Smooth muscle cell (in vitro differentiated cells): Measurements from ENCODE around the gene ACTG1.

DNA sequence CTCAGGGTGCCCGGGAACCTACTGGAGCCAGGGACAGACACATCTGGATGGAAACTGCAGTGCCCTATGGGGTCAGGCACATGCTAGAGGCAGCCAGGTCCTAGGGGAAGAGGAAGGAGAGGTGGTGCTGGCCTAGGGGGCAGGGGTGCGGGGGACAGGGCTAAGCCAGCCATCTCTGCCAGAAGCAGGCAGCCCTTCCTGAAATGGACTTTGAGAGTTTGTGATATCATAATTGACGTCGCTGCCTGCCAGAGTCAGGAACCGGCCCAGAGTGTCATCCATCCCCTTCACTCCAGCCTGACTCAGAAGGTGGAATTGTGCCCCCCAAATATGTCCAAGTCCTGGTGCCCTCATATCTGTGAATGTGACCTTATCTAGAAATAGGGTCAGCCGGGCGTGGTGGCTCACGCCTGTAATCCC lies 24.9 kb upstream of the BAHCC1 start:
- RAMPAGE, long total RNA = no peak

- RAMPAGE, long total RNA = no peak
Observed at GRCh38 chr17:81386280-81386849, 8.9 kb upstream of the BAHCC1 start.

- RAMPAGE, long total RNA = no peak
Observed at GRCh38 chr17:81398070-81398431, 2.8 kb downstream of the BAHCC1 start.

GRCh38 chr17:81406351-81406946 lies 11.2 kb downstream of the BAHCC1 start:
- RAMPAGE, long total RNA = no peak

GRCh38 chr17:81455955-81456725 lies 56.5 kb downstream of the ACTG1 start:
- RAMPAGE, long total RNA = no peak

DNA sequence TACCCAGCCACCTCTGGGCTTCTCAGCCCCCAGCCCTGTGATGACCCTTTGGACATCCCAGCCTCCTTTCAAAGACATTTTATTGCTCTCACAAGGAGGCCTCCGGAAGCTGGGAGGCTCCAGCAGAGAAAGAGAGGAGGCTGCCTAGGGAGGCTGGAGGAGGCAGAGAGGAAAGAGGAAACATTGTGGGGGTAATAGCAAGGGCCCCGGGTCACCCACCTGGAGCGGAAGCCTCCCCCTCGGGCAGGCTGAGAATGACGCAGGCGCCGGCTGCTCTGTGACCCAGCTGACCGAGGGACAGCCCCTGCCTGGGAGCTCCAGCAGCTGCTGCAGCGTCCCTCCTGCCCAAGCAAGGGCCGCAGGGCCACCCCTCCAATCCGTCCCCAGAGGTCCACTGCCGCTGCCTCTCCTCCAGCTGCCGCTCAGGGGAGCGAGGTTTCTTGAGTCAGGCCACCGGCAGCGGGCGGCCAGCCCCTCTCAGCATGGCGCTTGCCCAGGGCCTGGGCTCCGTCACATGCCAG lies 29.4 kb downstream of the ACTG1 start:
- RAMPAGE, long total RNA = no peak

GRCh38 chr17:81512403-81512973 lies at the start of gene ACTG1:
TSS of gene ACTG1 (minus strand) at chr17:81512799.
- RAMPAGE, long total RNA = start-site peak on the minus strand at chr17:81512324-81512802, 252,684 and 168,415 reads in 2 replicates

DNA sequence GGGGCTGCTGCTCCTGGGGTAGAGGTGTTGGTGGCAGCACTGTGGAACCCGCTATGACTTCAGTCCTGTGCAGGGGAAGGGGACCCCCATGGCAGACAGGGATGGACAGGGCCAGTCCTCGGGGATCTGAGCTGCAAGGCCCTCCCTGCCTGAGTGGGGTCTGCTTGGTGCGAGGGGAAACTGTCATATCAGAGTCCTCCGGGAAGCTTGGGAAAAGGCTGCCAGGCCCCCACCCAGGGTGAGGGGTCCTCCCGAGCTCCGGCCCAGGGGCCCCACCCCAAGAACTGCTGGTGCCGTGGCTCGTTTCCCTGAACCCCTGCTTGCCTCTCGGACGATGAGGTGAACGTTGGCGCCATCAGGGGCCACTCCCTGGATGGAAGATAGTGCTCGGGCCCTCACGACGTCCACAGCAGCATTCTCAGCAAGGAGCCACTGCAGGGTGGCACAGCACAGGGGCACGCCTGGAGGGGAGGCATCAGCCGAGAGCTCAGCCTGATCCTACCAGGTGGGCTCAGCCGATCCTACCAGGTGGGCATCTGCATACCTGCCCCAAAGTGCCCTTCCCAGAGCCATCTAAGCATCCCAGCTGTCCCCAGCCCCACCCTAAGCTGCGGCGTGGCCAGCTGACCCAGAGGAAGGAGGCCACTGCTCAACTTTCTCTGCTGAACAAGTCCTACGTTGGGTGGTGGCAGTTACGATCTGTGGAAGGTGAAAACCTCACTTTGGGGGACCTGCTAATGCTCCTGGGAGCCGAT lies 6.6 kb downstream of the FAAP100 start:
- RAMPAGE, long total RNA = no peak

DNA sequence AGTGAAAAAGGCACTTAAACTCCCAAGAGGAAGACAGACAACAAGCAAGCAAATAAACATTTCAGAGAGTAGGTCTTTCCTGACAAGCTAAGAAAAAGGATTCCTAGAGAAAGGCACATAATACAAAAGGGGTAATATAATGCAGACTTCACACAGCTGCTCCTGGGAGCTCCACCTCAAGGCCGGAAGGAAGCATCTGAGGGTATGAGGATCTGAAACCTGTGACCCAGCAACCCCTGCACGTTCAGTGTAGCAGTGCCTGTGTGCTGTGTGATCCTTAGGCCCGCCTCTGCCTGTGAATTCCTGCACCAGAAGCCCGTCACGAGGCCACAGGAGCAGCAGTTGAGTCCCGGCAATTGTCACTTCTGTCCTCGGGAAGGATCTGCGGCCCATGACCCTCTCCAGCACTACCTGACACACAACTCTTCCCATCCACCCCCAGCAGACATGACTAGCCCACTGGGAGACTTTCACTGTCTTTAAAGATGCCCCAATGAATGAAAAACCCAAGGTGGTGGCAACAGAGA lies 38.5 kb downstream of the NPLOC4 start:
- RAMPAGE, long total RNA = no peak

DNA sequence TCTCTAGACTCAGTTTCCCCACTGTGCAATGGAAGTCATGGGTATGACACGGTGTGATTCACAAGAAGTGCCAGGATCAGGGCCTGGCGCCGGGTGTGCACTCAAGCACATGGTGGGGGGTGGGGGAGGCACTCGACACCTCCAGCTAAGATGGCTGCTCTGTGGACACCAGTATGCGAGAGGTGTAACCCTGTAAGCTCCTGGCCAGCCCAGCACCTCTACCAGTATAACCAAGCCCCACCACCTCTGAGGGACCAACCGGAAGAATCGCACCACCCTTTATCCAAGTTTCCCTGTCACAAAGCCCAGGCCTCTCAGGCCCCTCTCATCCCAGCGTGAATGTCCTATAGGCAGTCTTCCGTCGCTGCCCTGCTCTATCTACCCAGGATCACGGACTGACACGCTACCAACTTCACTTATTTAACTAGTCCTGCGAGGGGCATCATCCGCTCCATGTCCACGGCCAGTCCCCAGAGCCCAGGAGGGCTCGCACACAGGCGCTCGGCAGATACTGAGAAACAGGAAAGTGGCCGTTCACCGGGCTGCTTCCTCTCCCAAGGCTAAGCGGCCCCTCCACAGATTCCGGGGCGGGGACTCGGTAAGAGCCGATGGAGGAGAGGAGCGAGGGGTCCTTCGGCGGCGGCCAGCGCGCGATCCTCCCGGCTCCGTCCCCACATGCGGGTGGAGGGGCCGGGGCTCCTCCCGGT lies 513 bp downstream of the OXLD1 start:
- RAMPAGE, long total RNA = no peak

GRCh38 chr17:81670262-81670475 lies 3.6 kb downstream of the CCDC137 start:
- RAMPAGE, long total RNA = no peak

- RAMPAGE, long total RNA = no peak
Observed at GRCh38 chr17:81809367-81809908, 5.5 kb downstream of the GCGR start.

- RAMPAGE, long total RNA = no peak
Observed at GRCh38 chr17:81822482-81823266, 10.4 kb downstream of the MCRIP1 start.

GRCh38 chr17:81823634-81823995 lies 9.5 kb downstream of the MCRIP1 start:
- RAMPAGE, long total RNA = no peak

DNA sequence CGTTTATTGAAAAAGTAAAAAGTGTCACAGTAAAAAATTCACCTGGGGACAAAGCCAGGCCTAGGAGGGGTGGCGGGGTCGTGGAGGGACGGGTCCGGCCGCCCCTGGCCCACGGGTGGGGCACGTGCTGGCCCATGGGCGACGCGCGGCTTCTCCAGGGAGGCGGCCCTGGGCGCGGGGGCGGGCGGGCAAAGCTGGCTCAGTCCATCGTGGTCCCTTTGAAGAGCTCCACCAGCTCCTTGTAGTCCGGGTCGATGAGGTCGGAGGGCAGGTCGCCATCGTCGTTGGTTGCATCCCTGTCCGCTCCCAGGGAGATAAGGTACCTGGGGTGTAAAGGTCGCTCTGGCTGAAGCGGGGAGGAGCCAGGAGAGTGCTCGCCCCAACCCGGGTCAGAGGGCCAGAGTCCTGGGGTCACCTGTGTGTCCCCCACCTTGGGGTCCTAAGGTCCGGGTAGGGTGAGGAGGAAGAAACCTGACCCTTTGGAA lies 481 bp upstream of the MCRIP1 start:
- RAMPAGE, long total RNA = no peak

GRCh38 chr17:81838629-81839557 lies 4.0 kb upstream of the PPP1R27 start:
- RAMPAGE, long total RNA = no peak

- RAMPAGE, long total RNA = no peak
Observed at GRCh38 chr17:81842359-81842971, 7.6 kb upstream of the PPP1R27 start.

- RAMPAGE, long total RNA = no peak
Observed at GRCh38 chr17:81859420-81860263, 693 bp downstream of the P4HB start.

GRCh38 chr17:81880600-81881295 lies 9.6 kb upstream of the ARHGDIA start:
- RAMPAGE, long total RNA = no peak

GRCh38 chr17:81919321-81920367 lies 1.7 kb upstream of the SIRT7 start:
- RAMPAGE, long total RNA = no peak